BJ (cell line): ENCODE measurements around the gene BAMBI.

- CAGE, long polyA plus RNA, result no peak
- RRBS, result no CpG with 5 or more reads among the region's 8 CpGs
These were observed 105.3 kb downstream of the ARHGAP21 start for GRCh38 chr10:24618221-24619004.

DNA sequence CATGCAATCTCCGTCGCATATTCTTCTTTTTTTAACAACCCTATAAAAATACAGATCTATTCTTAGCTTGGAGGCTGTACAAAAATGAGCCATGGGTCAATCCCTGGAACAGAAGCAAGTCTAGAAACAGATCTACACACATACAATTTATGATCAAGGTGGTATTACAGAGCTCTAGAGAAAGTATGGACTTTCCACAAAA, 71.7 kb downstream of the ARHGAP21 start:
- CAGE, long polyA plus RNA, result no peak
- RRBS, result no CpG with 5 or more reads among the region's 2 CpGs

GRCh38 chr10:24869594-24869853, 82.9 kb downstream of the PRTFDC1 start:
- CAGE, long polyA plus RNA, result no peak
- RRBS, result no CpG with 5 or more reads among the region's 1 CpG

GRCh38 chr10:24871157-24871560, 81.2 kb downstream of the PRTFDC1 start:
- CAGE, long polyA plus RNA, result no peak
- RRBS, result no CpG with 5 or more reads among the region's 7 CpGs

GRCh38 chr10:25078955-25079550, 62.6 kb downstream of the THNSL1 start:
- CAGE, long polyA plus RNA, result no peak
- RRBS, result no CpG with 5 or more reads among the region's 5 CpGs

DNA sequence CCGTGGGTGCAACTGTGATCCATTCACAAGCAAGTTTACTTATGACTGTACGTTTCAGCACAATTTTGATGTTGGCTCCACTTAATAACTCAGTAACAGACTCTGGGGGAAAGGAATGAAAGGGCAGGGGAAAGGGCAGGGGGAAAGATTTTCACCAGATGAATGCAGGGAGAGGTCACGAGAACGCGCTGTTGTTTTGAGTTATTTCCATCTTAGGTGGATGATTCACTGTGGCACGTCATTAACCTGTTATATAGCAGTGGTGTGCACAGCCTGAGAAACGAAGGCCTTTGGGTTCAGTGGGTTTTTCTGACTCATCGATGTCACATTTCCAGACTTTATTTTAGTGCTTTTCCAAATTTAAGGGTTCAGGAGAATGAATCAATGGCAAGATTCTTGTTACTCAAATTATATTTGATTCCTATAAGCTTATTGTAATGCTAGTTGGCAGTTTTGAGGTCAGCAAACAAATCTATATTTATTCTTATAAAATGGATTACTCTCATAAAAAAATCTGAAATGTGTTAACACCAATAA, 49.4 kb downstream of the APBB1IP start:
- CAGE, long polyA plus RNA, result no peak
- RRBS, result no CpG with 5 or more reads among the region's 8 CpGs

GRCh38 chr10:26500598-26501329, 62.6 kb downstream of the APBB1IP start:
- CAGE, long polyA plus RNA, result no peak
- RRBS, result no CpG with 5 or more reads among the region's 5 CpGs

DNA sequence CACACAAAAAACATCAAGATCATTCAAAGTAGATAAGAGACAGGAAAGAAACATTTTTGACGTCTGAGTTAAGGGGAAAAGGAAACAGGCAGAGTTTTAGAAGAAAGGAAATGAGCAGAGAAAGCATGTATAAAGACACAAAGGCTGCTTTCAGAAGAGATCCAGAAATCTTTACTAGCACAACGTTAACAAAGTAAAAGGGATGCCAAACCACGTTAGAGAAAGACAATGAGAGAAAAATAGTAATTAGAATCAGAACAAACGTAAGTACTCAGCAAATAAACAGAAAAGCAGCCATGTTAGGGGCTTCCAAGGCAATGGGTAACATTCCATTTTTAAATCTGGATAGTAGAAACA, 76.8 kb downstream of the ANKRD26 start:
- CAGE, long polyA plus RNA, result no peak
- RRBS, result no CpG with 5 or more reads among the region's 4 CpGs

DNA sequence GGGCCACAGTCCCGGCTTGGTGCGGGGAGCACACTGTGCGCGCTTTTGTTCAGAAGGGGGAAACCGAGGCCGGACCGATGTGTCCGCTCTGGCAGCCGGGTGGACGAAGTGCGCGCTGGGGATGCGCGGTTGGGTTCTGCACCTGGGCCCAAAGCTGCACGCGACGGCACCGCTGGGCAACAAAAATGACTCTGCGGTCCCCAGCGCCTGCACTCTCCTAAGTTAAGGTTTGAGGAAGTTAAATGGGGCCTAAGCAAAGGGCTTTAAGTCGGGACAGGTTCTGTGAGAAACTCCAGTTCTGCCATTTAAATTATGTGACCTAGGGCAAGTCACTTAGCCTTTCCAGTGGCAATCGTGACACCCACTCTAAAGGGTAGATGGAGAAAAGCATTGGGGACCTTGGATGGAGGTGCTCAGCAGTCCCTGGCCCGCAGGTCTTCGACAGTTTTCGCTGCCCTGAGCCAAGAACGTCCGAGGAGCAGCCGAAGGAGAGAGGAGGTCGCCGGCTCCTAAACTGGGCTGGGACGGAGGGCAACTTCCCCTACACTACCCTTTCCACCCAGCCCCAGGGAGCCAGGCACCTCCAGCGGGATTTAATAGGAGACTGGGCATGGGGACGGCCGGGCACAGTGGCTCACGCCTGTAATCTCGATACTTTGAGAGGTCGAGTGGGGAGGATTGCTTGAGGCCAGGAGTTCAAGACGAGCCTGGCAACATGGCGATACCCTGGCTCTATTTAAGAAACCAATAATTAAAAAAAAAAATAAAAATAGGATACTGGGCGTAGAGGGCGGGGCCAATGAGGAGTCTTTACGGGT, 580 bp upstream of the ACBD5 start:
- CAGE, long polyA plus RNA, result no peak
- RRBS, result 7% methylated on average over 10 of the region's 42 CpGs

- CAGE, long polyA plus RNA, result no peak
- RRBS, result no CpG with 5 or more reads among the region's 6 CpGs
These were observed 116.9 kb downstream of the RAB18 start for GRCh38 chr10:27620963-27621377.

DNA sequence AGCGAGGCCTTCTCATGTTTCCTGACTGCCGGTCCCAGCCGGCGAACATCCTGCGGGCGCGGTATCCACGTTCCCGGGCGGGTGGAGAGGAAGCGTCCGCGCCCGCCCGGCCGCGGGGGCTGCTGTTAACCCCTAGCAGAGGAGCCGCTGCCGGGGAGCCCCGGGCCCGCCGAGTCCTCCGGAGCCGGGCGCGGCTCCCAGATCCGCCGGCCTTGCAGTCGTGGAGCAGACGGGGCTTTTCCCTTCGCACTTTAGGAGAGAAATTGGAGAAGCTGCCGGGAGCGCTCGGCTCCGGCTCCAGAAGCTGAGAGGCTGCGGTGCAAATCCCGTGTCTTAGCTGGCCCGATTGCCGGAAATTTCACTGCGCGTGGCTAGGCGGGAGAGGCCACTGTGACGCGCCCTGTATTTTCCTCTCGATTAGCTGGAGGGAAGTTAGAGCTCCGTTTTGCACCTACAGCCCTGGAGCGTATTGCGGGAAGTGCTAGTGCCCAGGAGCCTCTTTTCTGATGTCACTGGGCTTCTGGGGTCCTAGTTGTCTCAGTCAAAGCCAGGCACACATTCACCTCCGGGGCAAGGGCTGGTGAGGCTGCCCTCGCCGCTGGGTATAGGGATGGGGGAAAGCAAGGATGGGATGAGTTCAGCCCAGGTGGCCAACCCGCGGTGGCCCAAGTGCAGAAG, 405 bp upstream of the MKX start:
- CAGE, long polyA plus RNA, result no peak
- RRBS, result 6% methylated on average over 23 of the region's 53 CpGs

DNA sequence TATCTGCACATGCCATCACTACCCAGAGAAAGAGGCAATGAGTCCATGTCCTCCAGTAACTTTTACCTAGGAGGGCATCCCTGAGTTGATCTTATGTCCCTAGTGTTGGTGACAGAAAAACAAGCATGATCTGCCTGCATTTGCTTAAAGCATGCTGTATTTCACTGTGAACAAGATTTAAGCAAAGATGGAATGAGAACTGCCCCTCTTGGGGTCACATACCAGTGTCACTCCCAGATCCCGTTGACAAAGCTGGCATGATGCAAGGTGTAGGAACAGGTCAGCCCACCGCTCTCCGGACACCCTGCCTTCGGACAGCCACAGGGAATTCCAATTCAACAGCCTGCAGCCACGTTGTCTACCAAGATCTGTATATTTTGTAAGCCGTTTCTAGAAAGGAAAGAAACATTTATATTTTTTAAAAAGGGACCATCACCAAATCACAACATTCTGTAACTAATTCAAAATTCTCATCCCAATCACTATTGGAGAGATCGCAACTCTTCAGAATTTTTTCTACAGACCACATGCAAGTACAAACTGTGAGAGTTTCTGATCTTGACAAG, 64.4 kb downstream of the MPP7 start:
- CAGE, long polyA plus RNA, result no peak
- RRBS, result no CpG with 5 or more reads among the region's 7 CpGs

DNA sequence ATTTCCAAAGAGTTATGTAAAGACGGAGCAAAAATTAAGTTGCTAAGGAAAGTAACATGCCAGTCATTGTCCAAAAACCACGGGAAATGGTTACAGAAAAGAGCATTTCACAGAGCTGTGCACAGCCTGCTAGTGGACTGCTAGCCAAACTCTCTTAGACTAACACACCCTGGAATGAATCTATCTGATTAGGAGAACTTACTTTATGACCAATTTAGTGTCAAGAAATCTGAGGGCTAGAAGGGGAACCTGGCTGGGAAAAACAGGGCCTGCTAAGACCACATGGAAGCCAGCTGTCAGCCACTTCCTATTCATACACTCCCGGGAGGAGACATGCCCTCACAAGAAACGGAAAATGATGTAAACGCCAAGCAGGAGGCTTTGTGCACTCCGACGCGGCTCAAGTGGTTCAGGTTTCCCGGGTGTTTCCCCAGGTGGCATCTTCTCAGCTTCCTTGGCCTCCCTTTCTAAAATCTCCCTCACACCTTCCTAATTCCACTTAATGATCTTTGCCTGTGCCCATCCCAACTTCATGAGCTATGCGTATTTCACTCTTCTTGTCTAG, 54.7 kb downstream of the MPP7 start:
- CAGE, long polyA plus RNA, result no peak
- RRBS, result 15% methylated on average over 6 of the region's 10 CpGs

GRCh38 chr10:28534070-28534476, 1.2 kb downstream of the WAC start:
- CAGE, long polyA plus RNA, result no peak
- RRBS, result no CpG with 5 or more reads among the region's 14 CpGs

- CAGE, long polyA plus RNA, result no peak
- RRBS, result no CpG with 5 or more reads among the region's 3 CpGs
These were observed 4.7 kb downstream of the WAC start for GRCh38 chr10:28537319-28538237.

GRCh38 chr10:28561336-28562210, 28.7 kb downstream of the WAC start:
- CAGE, long polyA plus RNA, result no peak
- RRBS, result 97% methylated on average over 4 of the region's 14 CpGs

DNA sequence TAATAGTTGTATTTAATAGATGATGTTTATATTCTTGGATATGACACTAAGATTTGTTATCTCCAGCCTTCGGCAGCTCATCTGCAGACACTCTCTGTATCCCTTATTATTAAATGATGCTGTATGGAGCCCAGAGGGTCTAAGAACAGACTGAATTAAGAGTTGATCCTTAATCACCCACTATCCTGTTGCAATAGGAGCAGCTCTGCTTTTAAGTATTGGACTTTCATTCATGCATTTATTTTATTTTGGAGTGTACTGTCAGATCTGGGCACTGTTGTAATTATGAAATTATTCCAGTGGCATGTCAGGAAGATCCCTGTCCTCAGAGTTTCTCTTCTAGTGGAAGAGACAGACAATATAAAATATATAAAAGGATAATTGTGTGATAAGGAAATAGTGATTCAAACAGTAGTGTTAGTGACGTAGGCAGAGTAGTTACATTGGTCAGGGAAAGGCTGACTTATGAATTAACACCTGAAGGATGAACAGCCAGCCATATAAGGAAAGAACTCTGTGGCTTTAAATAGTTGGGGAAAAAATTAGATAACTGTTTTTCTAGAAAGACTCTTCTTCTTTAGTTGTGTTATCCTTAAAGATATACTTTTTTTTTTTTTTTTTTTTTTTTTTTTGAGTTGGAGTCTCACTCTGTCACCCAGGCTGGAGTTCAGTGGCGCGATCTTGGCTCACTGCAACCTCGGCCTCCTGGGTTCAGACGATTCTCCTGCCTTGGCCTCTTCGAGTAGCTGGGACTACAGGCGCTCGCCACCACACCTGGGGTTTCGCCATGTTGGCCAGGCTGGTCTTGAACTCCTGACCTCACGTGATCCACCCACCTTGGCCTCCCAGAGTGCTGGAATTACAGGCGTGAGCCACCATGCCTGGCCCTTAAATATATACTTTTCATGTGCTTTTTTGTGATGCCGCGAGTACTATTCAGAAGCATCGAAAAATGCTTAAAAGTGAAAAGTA, 37.7 kb downstream of the WAC start:
- CAGE, long polyA plus RNA, result no peak
- RRBS, result no CpG with 5 or more reads among the region's 15 CpGs

DNA sequence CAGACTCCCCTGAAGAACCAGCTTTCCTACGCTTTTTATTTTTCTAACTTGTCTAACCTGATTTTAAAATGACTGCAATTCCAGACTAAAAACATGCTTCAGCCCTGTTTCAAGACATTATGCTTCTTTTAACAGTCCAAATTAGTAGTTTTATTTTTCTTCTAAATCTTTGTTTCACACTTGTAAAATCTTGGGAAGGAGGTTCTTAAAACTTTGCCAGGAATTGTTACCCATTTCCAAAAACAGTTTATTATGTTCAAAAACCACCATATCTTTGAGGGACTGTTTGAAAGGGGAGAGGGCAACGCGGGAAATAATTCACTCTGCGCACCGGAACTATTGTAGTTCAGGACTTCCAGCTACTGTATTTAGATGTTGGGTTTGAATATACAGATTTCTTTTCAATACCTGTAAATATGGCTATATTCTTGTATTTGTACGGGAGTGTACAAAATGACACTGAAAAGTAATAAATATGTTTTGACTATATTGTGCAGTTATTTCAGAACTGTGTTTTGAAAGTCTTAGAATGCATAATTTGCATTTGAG, 54.7 kb upstream of the BAMBI start:
- CAGE, long polyA plus RNA, result no peak
- RRBS, result no CpG with 5 or more reads among the region's 6 CpGs

DNA sequence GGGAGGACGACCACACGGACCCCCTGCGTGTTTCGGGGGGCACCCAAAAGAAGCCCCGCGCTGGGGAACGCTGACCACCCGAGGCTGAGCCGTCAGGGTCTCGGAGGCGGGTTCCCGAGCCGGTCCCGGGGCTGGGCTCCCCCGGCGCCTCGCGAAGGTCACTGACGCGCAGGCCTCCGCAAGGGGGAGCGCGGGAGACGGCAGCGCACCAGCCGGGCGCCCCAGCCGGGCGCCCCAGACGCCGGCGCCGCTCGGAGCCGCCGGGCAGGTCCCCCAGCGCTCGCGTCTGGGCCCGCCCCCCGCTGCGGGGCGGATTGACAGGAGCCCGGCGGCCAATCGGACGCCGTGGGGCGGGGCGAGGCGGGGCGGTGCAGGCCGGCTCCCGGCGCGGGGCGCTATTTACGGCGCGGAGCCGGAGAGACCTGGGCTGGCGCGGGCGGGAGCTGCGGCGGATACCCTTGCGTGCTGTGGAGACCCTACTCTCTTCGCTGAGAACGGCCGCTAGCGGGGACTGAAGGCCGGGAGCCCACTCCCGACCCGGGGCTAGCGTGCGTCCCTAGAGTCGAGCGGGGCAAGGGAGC, at the start of gene BAMBI:
TSS of gene BAMBI (plus strand) at position 425 of the 581 bp plus-strand sequence.
- CAGE, long polyA plus RNA, result no peak
- RRBS, result under 1% methylated on average over 44 of the region's 78 CpGs

DNA sequence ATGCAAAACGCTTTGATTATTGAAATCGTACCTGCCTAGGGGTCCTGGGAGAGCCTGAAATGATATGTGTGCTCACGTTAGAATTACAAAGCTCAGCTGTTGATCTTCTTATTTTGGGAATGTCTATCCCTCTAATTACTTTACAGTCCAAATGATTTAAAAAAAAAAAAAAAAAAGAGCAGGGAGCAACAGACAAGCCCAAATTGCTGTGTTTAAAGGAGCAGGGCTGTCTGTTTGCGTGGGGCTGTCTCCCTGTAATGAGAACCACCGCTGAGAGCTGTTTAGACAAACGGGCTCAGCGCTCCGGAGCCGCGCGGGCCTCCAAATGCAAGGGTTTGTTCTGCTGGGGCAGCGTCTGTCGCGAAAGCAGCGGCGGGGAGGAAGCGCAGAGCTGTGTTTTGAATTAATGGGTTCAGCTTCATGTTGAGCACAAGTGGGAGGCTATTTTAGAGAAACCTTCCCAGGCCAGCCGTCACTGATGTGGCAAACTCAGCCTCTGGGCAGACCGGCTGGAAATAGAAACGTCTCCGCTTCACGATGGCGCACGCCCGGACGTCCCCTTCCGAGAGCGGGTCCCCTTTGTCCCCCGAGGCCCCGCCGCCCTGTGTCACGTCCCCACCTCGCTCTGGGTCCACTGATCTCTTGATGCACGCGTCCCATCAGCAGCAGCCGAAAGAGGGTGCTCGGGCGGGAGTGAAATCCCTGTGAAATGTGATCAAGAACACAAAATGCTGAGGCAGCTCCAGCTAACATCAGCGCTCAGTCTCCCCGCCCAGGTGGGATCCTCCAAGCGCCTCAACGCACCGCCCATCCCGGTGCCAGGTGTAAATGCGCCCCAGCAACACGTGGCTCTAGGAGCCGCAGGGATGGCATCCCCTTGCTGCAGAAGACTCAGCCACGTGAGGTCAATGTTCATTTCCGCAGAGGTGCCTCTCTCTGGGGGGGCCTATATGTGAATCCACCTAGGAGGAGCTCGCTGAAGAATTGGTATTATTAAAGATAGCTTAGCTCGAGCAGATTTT, 44.8 kb downstream of the BAMBI start:
- CAGE, long polyA plus RNA, result no peak
- RRBS, result 4% methylated on average over 4 of the region's 51 CpGs